BJ (cell line): ENCODE measurements around the genes FBXL5 and KCNIP4.

DNA sequence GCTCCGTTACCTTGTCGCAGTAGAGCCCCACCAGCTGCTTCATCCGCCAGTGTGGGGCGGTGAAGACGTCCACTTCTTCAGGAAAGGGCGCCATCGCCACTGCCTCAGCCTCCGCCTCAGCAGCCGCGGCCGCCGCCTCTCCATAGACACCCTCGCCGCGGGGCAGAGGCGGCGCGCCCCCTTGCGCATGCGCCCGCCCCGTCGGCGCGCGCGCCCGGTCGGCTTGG lies at the start of gene FBXL5:
TSS of gene FBXL5 (minus strand) at position 164 of the 227 bp plus-strand sequence.
- CAGE, long polyA plus RNA, result start-site peak on the minus strand centred at position 138 of the sequence, 44 bp wide, 115 and 78 reads in 2 replicates
- RRBS, result no CpG with 5 or more reads among the region's 29 CpGs

DNA sequence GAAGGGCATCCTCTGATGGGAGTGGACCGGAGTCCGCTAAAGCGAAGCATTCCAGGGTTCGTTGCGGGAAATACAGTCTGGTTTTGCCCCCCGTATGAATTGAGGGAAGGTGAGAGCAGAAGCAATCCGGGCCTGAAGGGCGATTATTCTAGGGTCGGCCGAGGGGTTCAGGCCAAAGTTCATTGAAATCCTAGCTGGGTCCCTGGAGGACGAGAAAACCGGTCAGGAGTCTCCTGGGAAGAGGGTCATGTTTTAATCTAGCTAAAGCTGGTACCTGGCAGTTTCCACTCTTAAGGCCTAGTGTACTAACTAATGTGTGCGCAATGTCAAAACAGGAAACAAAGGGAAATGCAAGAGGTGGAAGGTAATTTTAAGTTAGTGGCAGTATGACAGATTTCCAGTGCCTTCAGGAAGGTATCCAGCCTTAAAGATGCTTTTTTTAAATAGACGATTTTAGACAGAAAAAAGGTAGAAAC lies 324 bp downstream of the FAM200B start:
- CAGE, long polyA plus RNA, result no peak
- RRBS, result under 1% methylated on average over 10 of the region's 14 CpGs

- CAGE, long polyA plus RNA, result no peak
- RRBS, result no CpG with 5 or more reads among the region's 3 CpGs
These were observed 3.0 kb upstream of the BST1 start for GRCh38 chr4:15699788-15700442.

DNA sequence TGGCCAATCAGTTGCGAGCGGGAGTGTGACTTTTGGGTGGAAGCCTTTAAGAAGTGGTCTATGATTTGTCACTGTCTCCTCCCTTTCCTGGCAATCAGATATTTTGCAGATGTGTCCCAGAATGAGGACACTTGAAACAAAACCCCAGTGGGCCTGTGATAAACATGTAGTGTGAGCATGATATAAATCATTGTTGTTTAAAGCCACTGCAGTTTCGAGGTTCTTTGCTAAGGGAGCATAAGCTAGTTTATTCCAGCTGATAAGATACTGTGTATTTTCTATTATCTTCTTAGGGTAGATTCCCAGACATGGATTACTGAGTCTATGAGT lies 11.9 kb downstream of the BST1 start:
- CAGE, long polyA plus RNA, result no peak
- RRBS, result no CpG with 5 or more reads among the region's 3 CpGs

- CAGE, long polyA plus RNA, result no peak
- RRBS, result no CpG with 5 or more reads among the region's 9 CpGs
These were observed 21.9 kb upstream of the CD38 start for GRCh38 chr4:15756150-15756749.

GRCh38 chr4:16161654-16162647 lies 64.3 kb downstream of the TAPT1 start:
- CAGE, long polyA plus RNA, result no peak
- RRBS, result no CpG with 5 or more reads among the region's 7 CpGs

DNA sequence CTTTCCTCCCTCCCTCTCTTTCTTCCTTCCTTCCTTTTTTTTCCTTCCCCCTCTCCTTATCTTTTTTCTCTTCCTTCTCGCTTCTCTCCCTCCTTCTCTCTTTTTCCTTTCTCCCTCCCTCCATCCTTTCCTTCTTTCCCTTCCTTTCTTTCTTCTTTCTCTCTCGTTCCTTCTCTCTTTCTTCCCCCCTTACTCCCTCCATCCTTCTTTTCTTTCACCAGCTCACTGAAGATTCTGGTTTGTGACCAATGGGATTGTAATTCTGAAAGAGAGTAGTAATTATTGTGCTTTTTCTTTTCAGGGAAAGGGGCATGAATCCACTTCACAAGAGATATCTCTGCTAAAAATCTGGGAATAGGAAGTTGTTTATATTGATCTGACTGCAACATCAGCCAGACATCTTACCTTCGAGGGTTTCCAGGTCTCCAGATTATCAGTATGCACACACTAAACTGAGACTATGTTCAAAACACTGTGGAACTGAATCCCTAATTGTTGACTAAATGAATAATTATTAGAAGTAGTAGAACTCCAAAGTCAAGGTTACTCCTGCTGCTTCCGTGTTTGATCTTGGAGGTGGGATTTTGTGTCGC lies 225.5 kb downstream of the LDB2 start:
- CAGE, long polyA plus RNA, result no peak
- RRBS, result no CpG with 5 or more reads among the region's 5 CpGs

- CAGE, long polyA plus RNA, result no peak
- RRBS, result no CpG with 5 or more reads among the region's 1 CpG
These were observed 2.2 kb downstream of the LDB2 start for GRCh38 chr4:16896213-16896724.

GRCh38 chr4:17128341-17128540 lies 229.8 kb upstream of the LDB2 start:
- CAGE, long polyA plus RNA, result no peak
- RRBS, result no CpG with 5 or more reads among the region's 2 CpGs

- CAGE, long polyA plus RNA, result no peak
- RRBS, result 50% methylated on average over 1 of the region's 35 CpGs
These were observed 22.1 kb downstream of the MED28 start for GRCh38 chr4:17636331-17637147.

DNA sequence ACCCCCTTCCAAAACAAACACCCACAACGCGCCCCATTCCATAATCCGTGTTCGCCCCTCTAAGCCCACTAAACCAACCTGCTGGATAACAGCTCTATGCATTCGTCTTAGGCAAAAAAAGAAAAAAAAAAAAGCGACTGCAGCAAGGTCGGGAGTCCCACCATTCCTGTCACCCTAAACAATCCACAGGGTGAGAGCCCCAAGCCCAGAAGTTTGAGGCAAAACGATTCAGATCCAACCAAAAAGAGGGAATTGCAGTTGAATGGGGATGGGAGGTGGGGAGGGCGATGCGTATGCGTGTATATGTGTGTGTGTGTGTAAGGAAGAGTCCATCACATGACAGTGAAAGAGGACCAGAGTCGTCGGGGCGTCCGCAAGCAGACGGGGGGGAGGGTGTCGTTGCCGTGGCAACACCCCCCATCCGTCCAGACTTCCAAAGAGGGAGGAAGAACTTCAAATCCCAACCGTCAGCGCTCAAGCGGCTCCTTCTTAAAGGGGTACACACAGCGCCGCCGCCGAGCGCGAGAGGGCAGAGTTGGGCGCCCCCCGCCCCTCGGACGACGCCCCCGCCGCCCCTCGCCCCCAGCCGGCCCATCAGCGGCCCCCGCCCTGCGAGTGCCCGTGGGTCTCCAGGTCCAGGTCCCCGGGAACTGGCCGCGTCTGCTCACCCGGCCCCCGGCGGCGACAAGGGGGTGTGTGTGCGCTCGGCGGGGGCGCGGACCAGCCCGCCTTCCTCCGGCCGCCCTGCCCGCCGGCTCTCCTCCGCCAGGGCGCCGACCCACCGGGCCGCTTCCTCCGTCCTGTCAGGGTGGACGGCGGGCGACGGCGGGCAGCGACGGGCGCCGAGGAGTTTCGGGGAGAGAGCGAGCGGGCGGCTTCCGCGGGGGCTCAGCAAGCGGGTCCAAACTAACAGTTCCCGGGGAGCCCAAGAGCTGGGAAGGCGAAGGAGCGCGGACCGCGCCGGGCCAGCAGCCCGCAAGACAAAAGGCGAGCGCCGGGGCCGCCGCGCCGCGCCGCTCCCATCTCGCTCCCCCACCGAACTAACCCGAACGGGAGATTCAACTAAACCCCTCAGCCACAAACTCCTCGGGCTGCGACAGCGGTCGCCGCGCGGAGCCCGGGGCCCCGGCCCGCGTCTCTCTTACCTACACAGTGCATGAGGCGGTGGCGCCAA lies 715 bp downstream of the LCORL start:
- CAGE, long polyA plus RNA, result no peak
- RRBS, result 1% methylated on average over 28 of the region's 114 CpGs

DNA sequence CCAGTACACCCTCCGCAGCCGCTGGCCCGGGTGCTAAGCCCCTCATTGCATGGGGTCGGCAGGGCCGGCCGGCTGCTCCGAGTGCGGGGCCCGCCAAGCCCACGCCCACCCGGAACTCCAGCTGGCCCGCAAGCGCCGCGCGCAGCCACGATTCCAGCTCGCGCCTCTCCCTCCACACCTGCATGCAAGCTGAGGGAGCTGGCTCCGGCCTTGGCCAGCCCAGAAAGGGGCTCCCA lies 396.9 kb upstream of the LCORL start:
- CAGE, long polyA plus RNA, result no peak
- RRBS, result no CpG with 5 or more reads among the region's 20 CpGs

GRCh38 chr4:20253279-20253612 lies 1.5 kb downstream of the SLIT2 start:
- CAGE, long polyA plus RNA, result no peak
- RRBS, result no CpG with 5 or more reads among the region's 18 CpGs

DNA sequence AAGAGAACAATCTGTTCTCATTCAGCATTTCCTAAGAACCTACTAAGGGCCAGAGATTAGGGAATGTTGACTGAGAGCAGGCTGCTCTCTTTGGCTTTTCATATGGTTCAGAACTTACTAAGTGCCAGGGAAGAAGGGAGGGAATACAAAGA lies 14.7 kb downstream of the SLIT2 start:
- CAGE, long polyA plus RNA, result no peak

- CAGE, long polyA plus RNA, result no peak
- RRBS, result no CpG with 5 or more reads among the region's 11 CpGs
These were observed 211.6 kb upstream of the PACRGL start for GRCh38 chr4:20488563-20489172.

- CAGE, long polyA plus RNA, result no peak
- RRBS, result 3% methylated on average over 43 of the region's 107 CpGs
These were observed at the start of gene KCNIP4 for GRCh38 chr4:21948281-21949375. TSS of gene KCNIP4 (minus strand) at chr4:21948772.

- CAGE, long polyA plus RNA, result no peak
- RRBS, result no CpG with 5 or more reads among the region's 7 CpGs
These were observed 119.4 kb upstream of the ADGRA3 start for GRCh38 chr4:22635323-22635657.

DNA sequence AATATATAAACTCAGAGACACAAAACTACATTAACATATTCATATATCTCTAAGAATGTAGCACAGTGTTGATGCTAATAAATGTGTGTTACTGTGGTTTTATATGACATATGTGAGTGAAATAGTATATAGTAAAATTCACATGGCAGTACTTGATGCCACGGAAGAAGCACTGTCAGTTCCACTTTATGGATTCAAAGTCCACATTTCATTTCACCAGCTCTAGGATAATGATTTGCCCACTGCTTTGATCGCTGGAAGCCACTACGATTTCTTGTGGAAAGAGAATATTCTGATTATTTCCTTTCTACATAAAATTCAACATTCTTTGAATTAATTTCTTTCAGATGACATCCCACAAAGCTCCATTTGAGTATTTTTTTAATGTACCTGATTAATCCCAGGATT lies 358.1 kb upstream of the ADGRA3 start:
- CAGE, long polyA plus RNA, result no peak
- RRBS, result no CpG with 5 or more reads among the region's 3 CpGs

- CAGE, long polyA plus RNA, result no peak
- RRBS, result no CpG with 5 or more reads among the region's 2 CpGs
These were observed 248.5 kb upstream of the PPARGC1A start for GRCh38 chr4:24138200-24138976.

GRCh38 chr4:24856694-24857153 lies 56.1 kb downstream of the CCDC149 start:
- CAGE, long polyA plus RNA, result no peak
- RRBS, result no CpG with 5 or more reads among the region's 8 CpGs